GM12892 (cell line): ENCODE data around the genes MEF2A and LRRK1.

DNA sequence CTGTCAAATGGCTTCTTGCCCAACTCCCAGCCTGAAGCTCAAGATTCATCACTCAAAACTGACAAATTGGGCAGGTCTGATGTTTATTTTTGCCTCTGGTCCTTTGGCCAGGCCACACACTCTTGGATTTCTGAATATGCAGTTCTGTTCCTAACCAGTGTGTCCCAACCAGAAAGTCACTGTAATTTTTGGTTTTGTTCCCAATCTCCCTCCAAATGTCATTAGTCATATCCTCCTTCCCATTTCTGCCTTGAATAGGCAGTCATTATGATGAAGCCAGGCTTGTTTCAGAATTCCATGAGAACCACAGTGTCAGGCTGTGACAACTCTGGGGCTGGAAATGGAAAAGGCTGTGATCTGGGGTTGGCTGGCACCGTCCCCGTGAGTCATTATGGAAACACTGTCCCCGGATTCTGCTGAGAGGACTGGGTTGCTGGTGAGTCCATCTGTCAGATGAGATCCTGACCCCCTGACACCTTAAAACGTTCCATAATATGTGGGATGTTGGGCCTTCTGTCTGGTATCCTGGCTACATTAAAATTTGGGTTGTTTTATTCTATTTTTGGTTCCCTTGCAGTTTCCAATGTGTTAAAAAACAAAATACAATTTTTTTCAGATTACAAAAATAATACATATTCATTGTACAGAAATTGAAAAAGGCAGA is 29.1 kb upstream of the MEF2A start:
- RRBS = no CpG with 5 or more reads among the region's 4 CpGs

GRCh38 chr15:99565157-99566258 is at the start of gene MEF2A:
Gene MEF2A, plus strand, starts transcription at chr15:99565984.
- RRBS = 1% methylated on average over 62 of the region's 129 CpGs

DNA sequence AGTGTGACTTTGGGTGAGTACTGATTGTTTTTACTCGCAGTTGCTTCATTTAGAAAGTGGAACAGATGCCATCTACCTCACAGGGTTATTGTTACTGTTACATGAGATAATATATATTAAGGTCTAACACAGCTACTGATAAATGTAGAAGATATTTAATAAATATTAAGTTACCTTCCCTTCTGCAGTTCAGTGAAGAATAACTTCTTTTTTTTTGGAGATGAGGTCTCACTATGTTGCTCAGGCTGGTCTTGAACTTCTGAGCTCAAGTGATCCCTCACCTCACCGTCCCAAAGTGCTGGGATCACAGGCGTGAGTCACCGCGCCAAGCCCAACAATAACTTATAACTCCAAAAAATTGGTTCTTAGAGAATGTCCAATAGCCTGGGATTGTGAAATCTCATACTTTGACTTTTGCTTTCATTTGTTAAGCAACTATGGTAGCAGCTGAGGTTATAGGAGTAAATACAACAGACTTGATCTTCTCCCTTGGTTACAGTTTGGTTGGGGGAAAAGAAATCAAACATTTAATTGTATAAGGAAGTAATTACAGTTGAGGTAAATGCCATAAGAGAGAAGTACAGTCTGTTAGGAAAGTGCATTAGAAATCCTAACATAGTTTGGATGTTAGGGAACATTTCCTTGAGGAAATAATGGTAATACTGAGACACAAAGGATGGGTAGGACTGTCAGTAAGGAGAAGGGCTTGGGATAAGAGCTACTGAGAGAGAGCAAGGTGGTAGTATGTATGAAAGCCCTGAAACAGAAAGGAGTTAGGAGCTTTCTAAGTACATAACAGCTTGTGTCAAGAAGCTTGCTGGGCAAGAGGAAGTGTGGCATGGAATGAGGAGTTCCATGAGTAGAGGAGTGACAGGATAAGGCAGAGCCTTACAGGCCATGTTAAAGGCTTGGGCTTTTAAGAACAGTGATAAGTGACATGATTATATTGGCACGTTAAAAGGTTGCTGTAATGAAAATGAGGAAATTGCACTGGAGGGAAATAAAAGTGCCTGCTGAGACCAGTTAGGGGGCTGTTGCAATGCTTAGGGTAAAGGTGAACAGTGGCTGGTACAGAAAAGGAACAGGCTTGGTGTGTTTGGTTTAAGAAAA is 48.6 kb downstream of the MEF2A start:
- RRBS = no CpG with 5 or more reads among the region's 6 CpGs

- RRBS = no CpG with 5 or more reads among the region's 4 CpGs
These were observed 74.5 kb downstream of the LYSMD4 start for GRCh38 chr15:99658770-99659113.

DNA sequence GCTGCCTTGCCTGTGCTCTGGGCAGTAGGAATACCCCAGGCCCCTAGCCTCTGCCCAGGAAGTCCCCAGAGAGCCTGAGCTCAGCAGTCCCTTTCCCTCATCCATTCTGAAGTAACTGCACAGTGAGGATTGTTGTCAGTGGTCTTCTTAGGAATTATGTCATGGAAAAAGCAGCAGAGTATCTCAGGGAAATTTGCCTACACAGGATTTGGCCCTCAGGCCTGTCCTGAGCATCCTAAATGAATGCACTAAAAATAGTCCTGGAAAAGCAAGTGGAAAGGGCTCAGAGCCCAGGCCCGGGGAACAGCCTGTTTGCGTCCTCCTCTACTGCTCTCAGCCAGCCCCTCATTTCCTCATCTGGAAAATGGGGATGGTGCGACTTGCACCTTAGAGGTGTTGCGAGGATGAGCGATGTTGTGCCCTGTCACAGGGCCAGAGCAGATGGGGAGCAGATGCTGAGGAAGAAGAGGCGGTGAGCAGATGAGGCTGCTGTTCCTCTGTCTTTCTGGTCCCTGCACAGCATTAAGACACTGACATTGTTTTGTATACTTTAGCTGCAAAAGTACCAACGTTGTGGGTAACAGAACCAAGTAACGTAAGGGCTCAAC is 21.6 kb downstream of the LYSMD4 start:
- RRBS = no CpG with 5 or more reads among the region's 8 CpGs

DNA sequence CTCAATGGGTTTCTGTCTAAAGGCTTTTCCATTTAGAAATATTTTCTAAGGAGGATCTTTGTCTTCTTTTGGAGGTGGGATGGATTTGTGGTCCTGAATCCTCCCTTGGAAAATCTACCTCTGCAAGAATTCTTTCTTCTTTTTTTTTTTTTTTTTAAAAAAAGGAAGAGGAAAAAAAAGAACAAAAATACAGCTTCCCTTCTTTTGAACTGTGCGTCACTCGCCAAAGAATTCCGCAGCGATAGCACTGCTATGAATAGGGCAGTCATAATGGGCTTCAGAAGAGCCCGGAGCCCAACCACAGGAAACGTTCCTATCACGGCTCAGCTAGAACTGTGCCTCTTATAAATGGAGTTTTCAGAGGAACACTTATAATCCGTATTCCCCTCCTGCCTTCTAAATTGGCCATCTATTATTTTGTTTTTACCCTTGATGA is 227.7 kb downstream of the ADAMTS17 start:
- RRBS = no CpG with 5 or more reads among the region's 8 CpGs

- RRBS = 10% methylated on average over 81 of the region's 150 CpGs
These were observed 671 bp downstream of the ADAMTS17 start for GRCh38 chr15:100340809-100341798.

GRCh38 chr15:100544541-100544943 is 15.8 kb upstream of the CERS3 start:
- RRBS = 79% methylated on average over 19 of the region's 41 CpGs

- RRBS = no CpG with 5 or more reads among the region's 9 CpGs
These were observed 5.2 kb downstream of the LINS1 start for GRCh38 chr15:100596680-100597347.

GRCh38 chr15:100663899-100664443 is 61.6 kb downstream of the ASB7 start:
- RRBS = no CpG with 5 or more reads among the region's 11 CpGs

- RRBS = no CpG with 5 or more reads among the region's 29 CpGs
These were observed 83.9 kb downstream of the ASB7 start for GRCh38 chr15:100686042-100686916.

GRCh38 chr15:100917872-100918756 is 1.0 kb upstream of the LRRK1 start:
- RRBS = no CpG with 5 or more reads among the region's 50 CpGs

DNA sequence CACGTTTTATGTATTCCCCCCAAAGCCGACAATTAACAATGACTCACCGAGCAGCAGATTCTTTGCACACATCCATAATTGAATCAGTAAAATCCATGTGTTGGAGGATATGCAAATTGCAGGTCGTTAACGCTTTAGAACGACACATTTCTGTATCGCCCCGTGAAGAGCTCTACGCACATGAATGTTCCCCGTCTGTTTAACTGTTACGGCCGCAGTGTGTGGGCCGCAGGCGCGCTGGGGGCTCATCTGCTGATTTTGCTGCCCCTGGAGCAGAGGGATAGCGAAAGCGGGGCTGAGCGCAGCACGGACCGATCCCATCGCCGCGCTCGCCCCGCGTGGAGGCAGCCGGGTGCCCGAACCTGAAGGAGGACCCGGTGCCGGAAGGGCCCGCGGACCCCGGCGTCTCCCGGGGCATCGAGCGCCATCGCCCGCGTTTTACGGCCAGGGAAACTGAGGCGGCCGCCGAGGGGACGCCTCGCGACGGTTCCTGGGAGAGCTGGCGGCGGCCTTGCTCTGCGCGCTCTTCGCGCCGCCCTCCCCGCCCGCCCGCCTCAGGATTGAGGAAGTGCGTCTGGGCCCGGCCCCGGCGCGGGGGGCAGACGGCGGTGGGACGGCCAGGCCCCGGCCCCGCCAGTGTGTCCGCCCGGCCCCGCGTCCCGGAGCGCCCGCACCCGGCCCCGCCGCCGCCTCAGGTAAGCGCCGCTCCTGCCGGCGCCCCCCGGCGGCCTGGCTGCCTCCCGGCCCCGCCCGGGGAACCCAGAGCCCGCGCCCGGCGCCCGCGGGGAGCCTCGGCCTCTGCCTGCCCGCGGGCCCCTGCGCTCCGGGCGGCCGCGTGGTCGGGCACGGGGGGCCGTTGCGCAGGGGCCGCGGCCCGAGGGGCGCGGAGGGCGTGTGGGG is at the start of gene LRRK1:
TSS of gene LRRK1 (plus strand) at position 601 of the 900 bp plus-strand sequence.
- RRBS = 1% methylated on average over 33 of the region's 112 CpGs

DNA sequence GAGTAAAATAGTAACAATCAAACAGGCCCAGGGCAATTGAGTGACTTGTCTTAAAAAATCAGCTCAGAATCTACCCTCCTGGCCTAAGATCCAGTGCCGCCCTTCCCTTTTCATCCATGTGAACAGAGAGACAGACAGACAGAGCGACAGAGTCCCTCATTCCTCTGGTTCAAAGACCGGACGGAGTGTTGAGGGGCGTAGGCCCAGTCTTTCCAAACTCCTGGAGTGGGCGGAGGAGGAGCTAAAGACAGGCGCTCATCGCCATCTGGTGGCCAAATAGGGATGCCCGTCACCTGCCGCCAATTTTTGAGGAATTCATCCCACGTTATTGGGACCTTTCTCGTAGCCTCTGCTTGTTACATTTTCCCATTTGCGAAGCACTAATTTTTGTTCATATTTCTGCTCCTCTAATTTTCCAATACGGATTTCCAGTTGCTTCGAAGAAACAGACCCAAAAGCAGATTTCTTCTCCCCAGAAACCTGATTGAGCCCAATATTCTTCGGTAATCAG is 87.8 kb downstream of the LRRK1 start:
- RRBS = no CpG with 5 or more reads among the region's 16 CpGs

- RRBS = 97% methylated on average over 6 of the region's 29 CpGs
These were observed 146.3 kb downstream of the LRRK1 start for GRCh38 chr15:101065251-101066009.

GRCh38 chr15:101250770-101251157 is 1.1 kb downstream of the CHSY1 start:
- RRBS = 3% methylated on average over 5 of the region's 30 CpGs

DNA sequence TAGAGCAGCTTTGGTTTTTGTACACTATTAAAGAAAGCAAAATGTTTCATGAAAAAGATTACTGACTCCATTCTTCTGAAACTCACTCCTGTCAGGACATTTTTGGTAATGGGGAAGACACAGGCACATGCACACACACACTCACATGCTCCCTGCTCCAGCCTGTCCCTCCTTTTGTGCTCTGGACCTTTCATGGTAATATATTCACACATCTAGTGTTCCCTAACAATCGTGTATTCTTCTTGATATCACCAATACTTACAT is 2.5 kb downstream of the SELENOS start:
- RRBS = no CpG with 5 or more reads among the region's 1 CpG

GRCh38 chr15:101398198-101398912 is 91.2 kb downstream of the PCSK6 start:
- RRBS = no CpG with 5 or more reads among the region's 29 CpGs

DNA sequence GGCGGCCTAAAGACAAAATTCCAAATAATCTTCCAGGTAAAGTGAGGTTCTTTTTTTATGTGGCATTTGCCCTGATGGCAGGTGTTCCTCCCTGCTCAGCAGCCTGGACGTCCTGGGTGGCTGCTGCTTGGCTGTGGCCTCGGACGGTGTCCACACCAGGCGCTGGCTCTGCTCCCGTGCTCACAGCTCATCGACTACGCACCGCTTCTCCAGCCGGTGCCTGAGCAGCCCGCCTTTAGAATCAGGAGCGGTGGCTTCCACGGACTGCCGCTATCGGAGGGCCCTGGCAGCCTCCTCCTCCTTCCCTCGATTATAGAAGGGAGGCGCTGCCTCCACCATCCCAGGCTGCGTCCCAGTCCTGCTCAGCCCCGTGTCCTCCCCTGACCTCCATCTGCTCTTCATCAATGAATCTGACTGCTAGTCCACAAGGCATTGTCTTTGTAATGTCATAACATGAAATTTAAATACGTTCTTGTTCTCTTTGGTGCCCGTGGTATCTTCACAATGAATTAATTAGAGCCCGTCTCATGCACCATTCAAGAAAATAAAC is 41.8 kb downstream of the PCSK6 start:
- RRBS = no CpG with 5 or more reads among the region's 22 CpGs

DNA sequence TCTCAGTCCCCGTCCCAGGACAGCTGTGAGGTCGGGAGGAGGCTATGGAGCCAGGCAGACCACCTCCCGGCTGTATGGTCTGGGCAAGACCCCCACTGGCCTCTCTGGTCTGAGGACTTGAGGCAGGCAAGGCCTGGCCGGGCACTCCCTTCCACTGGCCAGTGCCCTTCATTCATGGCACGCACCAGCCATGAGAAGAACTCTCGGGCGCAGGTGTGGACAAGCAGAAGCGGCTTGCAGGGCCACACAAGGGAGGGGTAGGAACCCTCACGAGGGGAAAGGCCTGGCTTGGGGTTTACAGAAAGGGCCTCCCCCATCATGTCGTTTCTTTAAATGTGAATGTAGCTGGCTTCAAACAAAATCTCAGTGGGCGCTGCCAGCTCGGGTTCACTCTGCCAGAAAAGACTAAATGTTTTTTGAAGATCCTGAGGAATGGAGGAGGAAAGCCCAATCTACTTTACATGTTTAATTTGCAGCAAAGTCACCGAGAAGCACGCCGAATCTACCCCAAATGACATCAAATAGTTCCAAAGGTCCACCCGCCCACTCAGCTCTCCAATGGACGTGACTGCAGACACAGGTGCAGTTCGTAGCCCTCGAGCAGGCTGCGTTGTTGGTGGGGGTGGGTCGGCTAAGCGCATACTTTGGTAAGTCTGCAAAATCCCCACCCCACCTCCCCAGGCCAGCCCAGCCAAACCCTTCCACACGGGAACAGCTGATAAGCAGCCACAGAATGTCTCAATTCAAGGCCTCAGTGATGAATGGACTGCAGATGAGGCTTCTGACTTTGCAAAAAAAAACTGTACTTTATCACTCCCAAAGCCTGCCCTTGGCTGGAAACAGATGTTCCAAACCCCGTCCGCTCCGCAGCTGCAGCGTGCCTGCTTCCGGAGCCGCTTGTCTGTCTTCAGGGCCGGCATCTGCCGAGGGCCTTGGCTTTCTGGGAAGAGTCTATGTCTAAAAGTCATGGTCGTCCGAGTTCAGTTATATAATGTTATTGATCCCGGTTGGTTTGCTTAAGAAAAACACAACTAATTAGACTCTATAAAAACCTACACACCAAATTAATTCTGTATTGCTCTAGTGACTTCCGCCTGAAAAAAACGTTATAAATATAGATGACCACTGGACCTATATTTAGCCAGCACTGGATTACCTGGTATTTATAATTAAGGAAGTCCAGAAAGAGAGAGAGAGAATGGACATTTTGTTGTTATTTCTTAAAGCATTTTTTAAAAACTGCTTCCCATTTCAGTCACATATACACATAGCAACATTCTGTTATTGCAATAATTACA is 38.3 kb downstream of the PCSK6 start:
- RRBS = 4% methylated on average over 7 of the region's 36 CpGs